Measurements from ENCODE around the genes CCDC102A and CFAP20.

GRCh38 chr16:57416918-57417445 lies 12.4 kb downstream of the CCL17 start:
- RRBS = no CpG with 5 or more reads among the region's 16 CpGs

GRCh38 chr16:57516027-57516568 lies 20.3 kb downstream of the CCDC102A start:
- RRBS = no CpG with 5 or more reads among the region's 11 CpGs

DNA sequence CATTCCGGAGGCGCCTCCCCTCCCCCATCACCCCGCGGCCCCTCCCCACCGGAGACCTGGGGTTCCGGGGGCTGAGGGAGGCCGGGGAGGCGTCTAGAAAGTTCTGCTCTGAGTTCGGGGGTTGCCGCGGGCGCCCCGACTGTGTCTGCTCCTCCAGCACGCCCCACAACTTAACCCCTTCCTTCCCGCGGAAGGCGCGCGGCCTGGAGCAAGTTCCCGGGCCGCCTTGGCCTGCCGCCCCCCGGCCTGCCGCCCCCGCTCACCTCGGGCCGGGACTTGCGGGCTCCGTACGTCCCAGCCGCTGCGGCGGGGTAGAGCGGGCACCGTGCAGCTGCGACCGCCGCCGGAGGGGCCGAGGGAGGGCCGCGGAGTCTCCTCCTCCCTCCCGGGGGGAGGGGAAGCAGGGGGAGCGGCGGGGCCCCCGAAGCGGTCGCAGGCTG lies at the start of gene CCDC102A:
CCDC102A (minus strand) TSS at position 335 of the 440 bp plus-strand sequence.
- RRBS = 1% methylated on average over 34 of the region's 48 CpGs

DNA sequence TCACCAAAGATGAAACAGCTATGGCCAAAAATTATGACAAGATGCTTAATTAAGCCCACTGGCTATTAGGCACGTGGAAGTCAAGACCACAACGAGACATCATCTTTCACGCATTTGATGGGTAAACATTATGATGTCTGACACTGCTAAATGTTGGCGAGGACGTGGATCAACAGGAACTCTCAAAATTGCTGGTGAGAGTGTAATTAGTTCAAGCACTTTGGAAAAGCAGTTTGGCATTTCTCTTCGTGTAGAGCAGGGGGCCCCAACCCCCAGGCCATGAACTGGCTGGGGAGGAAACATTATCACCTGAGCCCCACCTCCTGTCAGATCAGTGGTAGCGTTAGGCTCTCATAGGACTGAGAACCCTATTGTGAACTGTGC lies 39.6 kb upstream of the ADGRG1 start:
- RRBS = no CpG with 5 or more reads among the region's 7 CpGs

DNA sequence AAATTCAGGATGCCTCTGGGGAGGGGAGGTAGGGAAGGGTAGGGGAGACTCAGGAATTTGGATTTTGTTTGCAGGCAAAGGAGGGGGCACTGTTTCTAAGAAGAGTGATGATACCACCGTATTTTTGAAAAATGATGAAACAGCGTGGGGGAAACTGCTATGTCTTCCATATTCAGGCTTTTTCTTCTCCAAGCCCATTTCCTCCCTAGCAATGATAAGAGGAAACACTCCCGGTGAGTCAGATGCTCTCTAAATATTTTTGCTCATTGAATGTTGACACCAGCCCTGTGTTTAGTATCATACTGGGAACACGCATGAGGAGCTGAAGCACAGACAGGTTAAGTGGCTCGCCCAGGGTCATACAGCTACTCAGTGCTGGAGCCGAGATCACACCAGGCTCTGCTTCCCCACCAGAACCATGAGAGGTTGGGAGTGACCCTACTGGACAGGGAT lies 37.9 kb upstream of the ADGRG1 start:
- RRBS = no CpG with 5 or more reads among the region's 6 CpGs

DNA sequence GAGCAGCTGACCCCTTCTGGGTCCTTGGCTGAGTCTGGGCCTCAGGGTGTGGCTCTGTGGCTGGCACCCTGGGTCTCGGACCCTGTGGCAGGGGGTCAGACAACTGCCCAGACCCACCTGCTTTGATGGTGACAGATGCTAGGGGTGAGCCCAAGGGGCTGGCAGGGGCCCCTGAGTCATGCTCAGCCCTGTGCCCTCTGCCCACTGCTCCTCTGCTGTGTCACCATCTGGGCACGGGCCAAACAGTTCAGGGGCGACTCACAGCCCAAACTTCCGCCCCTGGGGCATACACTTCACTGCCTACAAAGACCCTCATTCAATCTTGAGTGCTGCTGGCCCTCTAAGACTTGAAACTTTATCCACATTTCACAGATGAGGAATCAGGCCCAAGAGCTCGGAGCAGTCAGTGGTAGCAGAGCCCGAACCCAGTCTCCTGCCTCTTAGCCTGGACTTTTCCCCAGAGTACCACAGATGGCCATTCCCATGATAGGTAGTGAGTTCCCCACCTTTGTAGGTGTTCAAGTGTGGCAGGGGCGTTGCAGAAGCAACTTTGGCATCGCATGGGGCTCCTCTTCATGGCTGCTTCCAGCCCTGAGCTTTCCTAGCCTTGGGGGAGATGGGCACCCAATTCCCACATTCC lies 5.9 kb downstream of the ADGRG1 start:
- RRBS = no CpG with 5 or more reads among the region's 8 CpGs

DNA sequence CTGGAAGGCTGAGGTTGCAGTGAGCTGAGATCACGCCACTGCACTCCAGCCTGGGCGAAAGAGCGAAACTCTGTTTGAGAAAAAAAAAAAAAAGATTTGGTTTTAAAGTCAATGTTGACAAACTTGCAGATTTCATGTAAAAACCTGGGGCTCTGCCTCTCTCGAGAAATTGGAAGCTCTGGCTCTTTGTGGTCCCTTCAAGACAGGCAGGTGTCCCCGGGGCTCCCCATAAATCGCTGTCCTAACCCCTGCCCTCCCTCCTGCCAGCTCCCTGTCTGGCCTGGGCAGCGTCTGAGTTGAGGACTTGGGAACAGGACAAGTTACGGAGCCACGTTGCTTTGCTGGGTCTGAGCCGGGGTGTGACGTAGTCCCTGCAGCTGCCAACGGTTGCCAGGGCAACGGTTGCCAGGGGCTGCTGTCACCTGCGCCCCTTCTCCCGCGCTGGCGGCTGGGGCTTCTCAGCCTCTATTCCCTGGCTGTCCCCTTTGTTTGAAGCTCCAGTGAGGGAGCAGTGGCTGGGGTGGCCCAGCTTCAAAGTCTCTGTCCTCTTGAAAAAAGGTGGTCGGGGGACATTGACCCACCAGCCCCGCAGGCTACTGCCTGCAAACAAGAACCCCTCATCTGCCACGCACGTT lies 10.7 kb downstream of the ADGRG1 start:
- RRBS = 92% methylated on average over 5 of the region's 21 CpGs

DNA sequence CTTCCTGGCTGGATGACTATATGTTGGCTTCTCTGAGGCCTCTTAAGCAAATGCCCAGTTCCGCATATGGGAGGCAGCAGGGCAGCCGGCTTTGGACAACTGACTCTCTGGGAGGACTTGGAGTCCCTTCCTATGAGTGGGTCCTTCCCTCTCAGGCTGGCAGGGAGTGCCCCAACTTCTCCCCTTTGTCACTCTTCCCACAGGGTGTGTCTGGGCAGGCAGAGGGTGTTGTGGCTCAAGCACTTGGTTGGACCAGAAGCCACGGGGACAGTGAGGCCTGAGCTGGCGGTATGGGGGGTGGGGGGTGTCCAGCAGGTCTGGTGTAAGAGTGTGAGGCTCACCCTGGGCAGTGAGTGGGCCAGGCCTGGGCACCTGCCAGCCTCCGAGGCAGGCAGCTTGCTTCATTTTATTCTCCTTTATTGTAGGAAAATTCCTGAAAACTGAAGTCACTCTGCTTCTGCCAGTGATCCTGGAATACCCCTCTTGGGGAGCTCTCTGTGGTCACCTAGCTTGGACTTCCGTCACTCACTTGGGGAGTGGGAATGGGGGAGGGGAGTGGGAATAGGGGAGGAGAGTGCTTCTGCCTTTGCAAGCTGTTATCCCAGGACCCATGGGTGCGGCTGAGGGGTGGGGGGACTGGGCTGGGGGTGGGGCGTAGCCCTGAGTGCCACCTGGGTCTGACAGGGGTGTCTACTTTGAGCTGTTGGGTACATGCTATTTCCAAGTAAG lies 15.0 kb downstream of the ADGRG1 start:
- RRBS = no CpG with 5 or more reads among the region's 8 CpGs

DNA sequence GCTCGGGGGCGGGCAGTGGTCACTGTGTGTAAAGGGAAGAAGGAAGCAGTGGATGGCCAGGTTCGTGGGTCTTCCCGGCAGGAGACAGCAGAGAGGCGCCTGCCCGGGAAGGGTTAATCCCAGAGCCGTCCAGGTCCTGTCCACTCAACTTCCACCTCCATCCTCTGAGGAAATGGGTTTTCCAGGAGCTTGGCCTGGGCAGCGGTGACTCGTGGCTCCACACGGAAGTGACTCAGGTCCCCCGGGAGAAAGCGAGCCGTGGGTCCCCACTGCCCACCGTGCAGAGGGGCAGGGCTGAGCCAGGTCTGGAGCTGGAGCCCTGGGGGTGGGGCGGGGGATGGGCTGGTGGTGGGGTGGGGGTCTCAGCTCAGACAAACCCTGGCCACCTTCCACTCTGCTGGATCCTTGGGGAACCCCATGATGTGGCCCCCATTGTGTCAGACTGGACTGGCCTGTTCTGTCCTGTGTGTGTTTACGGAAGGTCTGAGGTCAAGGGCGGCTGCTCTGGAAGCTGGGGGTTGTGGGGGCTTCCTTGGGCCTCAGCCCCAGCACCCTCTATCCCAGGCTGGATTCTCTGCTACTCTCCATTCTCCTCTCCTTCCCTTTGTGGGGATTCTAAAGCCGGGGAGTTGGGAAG lies 17.7 kb downstream of the ADGRG1 start:
- RRBS = 13% methylated on average over 5 of the region's 18 CpGs

DNA sequence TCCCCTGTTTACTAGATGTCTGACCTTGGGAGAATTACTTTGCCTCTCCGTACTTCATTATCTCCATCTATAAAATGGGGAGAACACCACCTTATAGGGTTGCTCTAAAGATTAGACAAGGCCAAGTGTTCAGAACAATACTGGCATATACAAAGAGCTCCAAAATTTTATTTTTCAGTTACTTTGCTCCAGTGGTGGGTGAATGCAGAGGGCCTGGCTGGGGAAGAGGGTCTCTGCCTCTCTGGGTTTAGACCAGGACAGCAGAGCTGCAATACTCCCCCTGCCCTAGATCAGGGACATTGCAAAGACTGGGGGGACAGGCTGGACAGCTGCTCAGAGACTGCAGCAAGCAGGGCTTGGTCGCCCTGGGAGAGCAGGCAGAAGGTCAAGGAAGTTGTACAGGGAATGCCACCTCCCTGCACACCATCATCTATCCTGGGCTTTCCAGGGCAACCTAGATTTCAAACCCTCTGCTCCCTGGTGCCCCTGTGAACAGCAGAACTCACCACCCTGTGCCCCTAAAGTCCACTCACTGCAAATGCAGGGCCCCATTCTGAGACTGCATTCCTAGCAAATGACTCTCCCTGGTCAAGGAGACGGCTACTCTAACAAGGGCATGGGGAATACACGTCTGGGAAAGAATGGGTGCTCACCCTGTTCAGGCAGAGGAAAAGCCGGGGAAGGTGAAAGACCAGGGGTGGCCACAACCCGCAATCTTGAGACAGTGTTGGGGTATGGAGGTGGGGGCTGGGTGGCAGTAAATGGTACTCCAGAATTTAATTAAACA lies 1.2 kb downstream of the KIFC3 start:
- RRBS = no CpG with 5 or more reads among the region's 6 CpGs

DNA sequence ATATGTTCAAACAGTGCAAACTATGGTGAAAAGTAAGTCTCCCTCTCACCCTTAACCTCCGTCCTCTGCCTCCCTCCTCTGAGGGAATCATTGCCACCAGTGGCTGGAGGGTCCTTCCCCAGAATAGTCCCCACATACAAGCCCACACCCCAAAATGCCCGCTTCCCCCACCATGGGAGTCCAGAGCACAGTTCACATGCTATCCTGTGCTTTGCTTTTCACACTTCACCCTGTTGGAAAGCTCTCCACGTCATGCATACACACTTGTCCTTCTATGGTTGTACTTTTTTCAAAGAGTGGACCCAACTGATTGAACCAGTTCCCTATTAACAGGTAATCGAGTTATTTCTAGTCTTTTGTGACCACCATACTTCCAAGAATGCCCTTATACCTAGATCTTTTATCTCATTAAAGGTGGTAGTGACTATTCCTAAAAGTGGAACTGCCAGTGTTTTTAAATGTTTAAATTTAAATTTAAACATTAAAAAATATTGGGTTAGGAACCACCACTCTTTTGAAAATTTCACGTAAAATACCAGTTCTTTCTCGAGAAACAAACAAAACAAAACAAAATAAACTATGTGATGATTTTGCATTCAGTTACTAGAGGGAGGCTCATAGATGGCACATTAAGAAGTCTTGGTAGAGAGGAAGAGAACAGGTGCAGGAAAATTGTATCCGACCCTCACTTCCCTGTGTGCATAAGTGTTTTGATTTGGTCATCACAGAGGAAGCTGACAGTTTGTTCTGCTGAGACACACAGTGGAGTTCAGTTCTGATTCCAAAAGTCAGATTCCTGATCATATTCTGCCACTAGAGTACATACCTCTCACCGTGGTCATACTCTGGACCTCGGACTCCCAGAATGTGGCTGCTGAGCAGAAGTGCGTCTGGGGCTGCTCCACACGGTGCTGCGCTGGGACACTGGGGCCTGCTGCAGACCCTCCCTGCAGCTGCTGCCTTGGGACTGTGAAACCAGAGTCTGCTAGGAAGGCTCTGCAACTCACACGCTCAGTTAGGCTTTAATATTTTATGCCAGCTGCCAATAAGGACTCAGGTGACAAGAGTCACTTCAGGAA lies 24.1 kb upstream of the KIFC3 start:
- RRBS = no CpG with 5 or more reads among the region's 13 CpGs

GRCh38 chr16:57890273-57890948 lies 80.5 kb downstream of the CNGB1 start:
- RRBS = 77% methylated on average over 3 of the region's 8 CpGs

DNA sequence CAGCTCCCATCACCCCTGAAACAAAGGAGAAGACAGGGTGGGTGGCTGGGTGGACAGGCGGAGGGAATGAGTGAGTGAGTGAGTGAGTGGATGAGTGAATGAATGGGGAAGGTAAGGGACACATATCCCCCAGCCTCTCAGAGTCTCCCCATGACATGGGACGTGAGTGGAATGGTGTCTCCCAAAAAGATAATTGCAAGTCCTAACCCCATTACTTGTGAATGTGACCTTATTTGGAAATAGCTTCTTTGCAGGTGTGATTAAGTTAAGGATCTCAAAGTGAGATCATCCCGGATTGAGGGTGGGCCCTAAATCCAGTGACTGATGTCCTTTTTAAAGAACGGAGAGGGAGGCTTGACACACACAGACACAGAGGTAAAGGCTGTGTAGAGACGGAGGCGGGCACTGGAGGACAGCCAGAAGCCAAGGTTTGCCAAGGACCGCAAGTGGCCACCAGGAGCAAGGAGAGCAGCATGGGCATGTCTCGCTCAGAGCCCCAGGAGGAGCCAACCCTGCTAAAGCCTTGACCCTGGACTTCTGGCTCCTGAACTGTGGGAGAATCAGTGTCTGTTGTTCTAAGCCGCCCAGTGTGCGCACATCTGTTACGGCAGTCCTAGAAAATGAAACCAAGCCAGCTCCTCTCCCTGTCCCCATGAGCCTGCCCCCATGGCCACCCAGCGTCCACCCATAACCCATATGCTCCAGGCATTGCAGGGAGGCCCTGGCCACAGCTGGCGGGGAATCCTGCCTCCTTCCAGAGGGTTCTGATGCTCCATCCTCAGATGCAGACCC lies 15.4 kb downstream of the CNGB1 start:
- RRBS = no CpG with 5 or more reads among the region's 13 CpGs

- RRBS = under 1% methylated on average over 7 of the region's 86 CpGs
These were observed at the start of gene CFAP20 for GRCh38 chr16:58128960-58130016. CFAP20 (minus strand) TSS chr16:58129381.

DNA sequence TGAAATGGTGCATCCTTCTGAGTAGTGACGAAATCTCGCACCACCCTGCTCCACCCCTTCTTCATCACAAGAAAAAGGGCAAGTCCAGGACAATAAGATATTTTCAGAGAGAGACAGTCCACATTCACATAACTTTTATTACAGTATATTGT lies 23.7 kb upstream of the PRSS54 start:
- RRBS = no CpG with 5 or more reads among the region's 2 CpGs

DNA sequence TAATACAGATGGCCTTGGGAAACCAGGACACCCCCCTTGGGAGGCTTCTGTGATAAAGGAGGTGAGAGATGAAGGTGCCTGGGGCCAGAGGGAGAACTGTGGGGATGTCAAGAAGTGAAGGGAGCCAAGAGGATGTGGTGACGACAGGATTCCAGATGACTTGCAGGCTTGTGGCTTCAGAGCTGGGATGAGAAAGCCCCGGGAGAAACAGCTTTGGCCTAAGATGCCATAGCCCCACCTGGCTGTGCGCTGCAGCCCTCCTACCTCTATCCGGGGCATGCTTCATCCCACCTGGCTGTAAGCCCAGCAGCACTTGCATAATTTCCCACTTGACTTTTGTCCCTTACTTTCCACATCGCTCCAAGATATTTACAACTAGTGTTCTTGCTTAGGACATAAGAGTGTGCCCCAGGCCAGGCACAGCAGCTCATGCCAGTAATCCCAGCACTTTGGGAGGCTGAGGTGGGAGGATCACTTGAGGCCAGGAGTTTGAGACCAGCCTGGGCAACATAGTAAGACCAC lies 29.3 kb downstream of the GINS3 start:
- RRBS = 38% methylated on average over 3 of the region's 5 CpGs

GRCh38 chr16:58620717-58621613 lies 8.7 kb downstream of the CNOT1 start:
- RRBS = no CpG with 5 or more reads among the region's 16 CpGs

DNA sequence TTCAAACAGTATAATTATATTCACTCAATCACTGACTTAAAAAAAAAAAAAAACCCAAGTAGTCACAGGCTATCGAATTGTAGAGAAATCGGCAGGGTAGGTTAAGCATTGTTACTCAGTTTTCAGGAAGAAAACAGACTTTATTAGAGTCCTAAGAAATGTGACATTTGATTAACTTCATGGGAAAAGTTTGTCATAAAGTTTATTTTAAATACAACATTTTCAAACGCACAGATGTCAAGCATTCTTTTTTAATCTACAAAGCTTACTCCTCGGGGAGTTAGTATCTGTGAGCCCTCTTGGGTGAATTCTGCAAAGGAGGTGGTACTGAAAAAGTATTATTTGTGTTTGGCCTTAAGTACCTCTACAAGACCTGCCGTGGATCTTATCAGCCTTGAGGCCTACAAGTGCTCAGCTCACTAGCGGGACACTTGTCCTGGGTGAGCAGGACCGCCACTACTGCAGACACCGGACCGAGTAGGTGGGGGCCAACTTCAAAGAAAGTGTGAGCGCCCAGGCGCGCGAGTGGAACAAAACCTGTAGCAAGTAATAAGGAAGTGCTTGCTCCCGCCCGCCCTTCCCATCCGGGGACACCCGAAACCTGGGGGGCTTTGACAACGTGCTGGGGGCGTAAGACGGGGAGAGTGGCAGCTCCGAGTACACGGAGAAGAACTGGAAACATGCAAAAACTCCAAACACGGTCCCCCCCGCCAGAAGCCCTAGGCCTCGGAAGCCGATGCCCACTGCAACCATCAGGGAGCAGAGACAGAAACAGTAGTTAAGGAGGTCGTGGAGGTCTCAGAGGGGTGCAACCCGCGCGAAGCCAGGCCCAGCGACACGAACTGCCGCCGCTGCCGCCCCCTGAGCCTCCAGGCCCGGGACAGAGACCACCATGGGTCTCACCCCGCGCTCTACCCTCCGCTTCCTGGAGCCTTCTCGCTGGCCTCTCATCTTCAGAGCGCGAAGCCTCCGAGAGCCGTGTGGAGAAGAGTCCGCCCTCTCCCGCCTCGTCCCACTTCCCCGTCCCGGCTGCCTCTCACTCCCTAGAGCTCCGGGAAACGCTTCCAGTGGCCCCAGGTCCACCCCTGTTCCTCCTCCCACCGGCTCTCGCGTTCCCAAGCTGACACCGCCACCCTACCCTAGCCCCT lies 690 bp downstream of the CNOT1 start:
- RRBS = 1% methylated on average over 11 of the region's 55 CpGs

- RRBS = no CpG with 5 or more reads among the region's 8 CpGs
These were observed 1.2 kb downstream of the SLC38A7 start for GRCh38 chr16:58683185-58683896.

- RRBS = 98% methylated on average over 3 of the region's 6 CpGs
These were observed 10.6 kb downstream of the GOT2 start for GRCh38 chr16:58723545-58723975.